ENCODE results near the gene CACNG4.

- PRO-cap, 4 experiments = no peak in any of the 4 experiments
- RAMPAGE, long total RNA, 4 experiments = no peak in any of the 4 experiments
These were observed 247.5 kb downstream of the PRKCA start for GRCh38 chr17:66549697-66550497.

DNA sequence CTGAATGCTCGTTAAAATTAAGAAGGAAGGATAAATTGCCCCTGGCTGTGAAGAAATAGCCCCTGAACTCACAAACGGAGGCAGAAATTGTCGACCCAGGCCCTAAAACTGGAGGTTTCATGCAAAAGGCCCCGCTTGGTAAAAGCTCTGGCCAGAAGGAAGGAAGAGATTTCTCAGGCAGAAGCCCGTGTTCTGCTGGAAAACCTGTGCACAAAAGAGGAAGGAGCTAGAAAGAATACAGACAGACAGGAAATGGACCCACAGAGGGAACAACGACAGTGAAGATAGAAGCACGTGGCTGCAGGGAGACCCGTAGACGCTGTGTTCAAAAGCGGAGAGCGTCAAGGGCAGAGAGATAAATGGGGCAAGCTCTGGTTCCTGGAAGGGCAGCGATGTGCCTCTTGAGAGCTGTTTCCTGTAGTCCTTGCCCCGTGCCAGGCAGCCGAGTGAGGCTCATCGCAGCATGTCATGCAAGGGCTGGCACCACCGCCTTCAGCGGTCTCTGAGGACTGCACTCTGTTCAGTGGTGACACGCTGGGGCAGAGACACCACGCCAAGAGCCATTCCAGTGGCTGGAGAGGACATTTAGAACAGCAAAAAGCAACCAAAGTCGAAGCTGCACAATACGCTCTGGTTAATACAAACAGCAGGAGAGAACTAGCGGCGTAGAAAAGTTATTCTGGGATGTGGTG is 43.6 kb upstream of the CACNG5 start:
- PRO-cap, 4 experiments = no peak in any of the 4 experiments
- RAMPAGE, long total RNA, 4 experiments = no peak in any of the 4 experiments

DNA sequence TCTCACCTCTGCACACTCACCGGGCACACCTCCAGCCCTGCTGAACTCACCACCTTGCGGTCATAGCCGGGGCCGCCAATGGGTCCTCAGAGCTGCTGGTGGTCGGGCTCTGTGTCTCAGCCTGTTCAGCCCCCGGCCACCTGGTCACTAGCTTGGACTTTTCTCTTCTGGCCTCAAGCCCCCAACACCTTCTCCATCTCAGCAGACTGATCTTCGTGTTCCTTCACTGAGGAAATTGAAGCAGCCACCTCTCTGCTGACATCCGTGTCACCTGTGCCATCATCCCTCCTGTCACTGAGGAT is 53.5 kb upstream of the CACNG4 start:
- PRO-cap, 4 experiments = no peak in any of the 4 experiments
- RAMPAGE, long total RNA, 4 experiments = no peak in any of the 4 experiments

DNA sequence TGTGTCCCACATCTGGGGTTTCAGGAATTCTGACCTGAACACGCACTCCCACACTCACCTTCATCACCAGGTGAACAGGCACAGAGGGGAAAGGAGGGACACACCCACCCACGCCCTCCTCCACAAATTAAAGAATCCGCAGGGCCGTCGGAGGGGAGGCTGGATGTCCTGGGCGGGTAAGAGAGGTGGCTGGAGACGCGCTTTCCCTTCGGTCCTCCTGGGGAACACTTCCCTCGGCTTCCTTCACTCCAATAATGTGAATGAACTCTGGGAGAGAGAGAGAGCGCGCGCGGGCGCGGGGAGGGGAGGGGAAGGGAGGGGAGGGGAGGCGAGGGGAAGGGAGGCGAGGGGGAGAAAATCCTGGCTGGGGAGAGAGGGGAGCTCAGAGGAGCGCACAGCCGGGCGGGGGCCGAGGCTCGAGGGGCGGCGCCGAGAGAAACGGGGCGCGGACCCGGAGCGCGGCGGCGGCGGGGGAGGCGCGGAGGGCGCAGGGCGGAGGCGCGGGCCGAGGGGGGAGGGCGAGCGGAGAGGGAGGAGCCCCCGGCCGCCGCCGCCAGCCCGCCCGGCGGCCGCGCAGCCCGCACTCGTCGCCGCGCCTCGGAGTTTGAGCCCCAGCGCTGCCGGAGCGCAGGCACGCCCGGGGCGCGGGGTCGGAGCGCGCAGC is at the start of gene CACNG4:
TSS of gene CACNG4 (plus strand) at position 583 of the 664 bp plus-strand sequence.
- PRO-cap, 4 experiments = no peak in any of the 4 experiments
- RAMPAGE, long total RNA, 4 experiments = no peak in any of the 4 experiments

DNA sequence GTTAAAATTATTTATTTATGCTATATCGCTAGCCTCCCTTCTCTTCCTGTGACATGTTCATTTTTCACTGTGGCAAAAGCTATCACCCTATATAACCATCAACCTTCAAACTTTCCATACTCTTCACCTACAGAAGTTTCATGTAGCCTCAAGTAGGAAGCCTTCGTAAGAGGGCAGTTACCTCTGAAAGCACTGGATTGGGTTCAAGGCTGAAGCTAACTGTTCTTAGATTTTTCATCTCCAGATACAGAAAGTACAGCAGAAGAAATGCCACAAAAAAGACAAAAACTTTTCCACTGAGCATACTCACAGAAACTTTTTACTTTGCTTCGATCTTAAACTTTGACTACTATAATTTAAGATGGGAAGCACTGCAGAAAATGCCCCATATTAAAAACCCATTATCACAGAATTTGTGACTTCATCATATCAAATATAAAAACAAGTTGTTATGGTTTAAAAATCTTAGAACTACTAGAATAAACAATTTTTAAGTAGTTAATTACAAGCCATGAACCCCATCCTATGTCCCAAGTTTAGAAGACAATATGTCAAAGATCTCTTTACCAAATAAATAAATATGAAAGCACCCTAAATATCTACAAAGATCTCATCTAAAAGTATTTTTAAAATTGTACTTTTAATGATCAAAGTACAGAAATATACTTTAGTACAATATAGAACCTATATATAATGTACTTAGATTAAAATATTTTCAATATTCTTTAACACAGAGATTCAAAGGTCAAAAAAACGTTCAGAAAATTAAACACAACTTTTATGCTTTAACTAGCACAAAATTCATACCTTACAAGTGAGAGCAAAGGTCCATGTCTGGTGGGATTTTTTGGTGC is 56.0 kb downstream of the HELZ start:
- PRO-cap, 4 experiments = no peak in any of the 4 experiments
- RAMPAGE, long total RNA, 4 experiments = no peak in any of the 4 experiments

GRCh38 chr17:67354856-67355499 is 11.4 kb downstream of the PSMD12 start:
- PRO-cap, 4 experiments = no peak in any of the 4 experiments
- RAMPAGE, long total RNA, 4 experiments = no peak in any of the 4 experiments

DNA sequence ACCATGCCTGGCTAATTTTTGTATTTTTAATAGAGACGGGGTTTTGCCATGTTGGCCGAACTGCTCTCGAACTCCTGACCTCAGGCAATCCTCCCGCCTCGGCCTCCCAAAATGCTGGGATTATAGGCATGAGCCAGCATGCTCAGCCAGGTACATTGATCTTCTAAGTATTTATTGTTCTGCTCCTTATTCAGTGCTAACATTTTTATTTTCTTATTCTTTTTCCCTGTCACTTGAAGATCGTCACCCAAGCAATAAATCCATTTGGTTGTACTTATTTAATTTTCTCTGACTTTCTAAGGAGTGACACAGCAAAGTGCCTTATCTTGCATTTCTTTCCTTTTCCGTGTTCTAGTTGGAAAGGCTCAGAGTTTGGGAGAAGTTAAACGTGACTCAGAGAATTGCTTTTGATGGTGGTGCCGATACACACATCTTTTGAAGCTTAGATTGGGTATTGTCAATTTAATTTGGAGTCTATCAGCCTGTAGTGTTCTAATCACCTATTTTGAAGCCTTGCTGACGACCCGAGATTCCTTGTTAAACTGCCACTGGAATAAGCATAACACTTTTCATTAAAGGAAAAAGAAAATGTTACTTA is 71.9 kb downstream of the PITPNC1 start:
- PRO-cap, 4 experiments = no peak in any of the 4 experiments
- RAMPAGE, long total RNA, 4 experiments = no peak in any of the 4 experiments

DNA sequence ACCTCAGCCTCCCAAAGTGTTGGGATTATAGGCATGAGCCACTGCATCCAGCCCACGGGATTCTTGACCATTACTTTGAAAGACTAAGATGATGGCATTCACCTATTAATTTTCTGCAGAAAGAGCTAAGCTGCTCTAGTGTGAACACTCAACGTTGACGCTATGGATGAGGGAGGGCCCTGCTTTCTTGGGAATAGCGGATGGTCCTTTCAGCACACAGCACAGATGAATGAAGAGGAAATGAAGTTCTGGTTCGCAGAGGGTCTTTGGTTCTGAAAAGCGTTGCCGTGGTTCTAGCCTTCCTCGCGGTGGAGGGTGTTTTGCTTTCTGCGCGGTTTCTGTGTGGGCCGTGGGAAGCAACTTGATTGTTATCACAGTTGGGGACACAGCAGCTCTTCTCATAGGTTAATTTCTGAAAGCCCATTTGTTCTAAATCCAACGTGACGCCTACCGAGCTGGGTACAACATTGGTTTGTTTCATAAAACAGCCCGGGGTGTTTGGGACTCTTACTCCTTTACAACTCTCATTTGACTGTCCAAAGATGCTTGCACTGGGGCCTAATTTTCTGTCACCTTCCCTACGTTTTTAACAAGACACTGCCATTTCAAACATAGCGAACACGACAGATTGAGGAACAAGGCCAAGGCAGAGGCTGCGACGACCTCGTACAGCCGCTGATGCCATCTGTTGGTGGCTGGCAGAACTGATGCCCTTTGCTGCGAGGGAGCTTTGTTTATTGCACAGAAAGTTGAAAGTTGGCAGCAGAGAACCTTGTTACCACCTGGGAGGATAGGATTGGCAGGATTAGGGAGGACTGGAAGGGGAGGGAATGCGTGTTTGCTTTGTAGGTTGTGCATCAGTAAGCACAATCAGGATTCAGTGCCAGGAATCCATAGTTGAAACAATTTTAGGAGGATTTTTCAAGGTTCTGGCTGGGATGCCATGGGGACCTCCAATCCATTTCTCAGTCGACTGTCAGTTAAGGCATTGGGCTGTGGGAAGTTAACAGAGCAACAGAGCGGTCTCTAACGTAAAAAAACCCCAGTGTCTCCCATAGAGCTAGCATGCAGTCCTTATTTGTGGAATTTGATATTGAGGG is 98.2 kb downstream of the PITPNC1 start:
- PRO-cap, 4 experiments = peak in 4 of 4 experiments; most common plus-strand start position 527 of the sequence (in 3); most common minus-strand start position 340 of the sequence (in 4)
- RAMPAGE, long total RNA, 4 experiments = no peak in any of the 4 experiments

- PRO-cap, 4 experiments = no peak in any of the 4 experiments
- RAMPAGE, long total RNA, 4 experiments = no peak in any of the 4 experiments
These were observed 142.4 kb upstream of the NOL11 start for GRCh38 chr17:67575175-67575835.

DNA sequence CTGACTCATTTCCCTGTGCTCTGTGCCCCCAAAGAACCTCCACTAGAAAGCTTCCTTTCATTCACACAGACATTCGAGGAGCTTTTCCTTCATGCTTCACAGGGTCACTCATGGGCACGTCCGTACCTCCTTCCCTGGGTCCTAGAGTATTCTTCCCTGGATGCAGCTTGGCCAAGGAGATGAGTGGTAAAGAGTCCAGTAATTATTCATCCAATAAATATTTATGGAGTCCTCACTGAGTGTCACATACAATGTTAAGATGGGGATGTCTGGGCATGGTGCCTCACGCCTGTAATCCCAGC is 83.8 kb upstream of the NOL11 start:
- PRO-cap, 4 experiments = no peak in any of the 4 experiments
- RAMPAGE, long total RNA, 4 experiments = no peak in any of the 4 experiments

GRCh38 chr17:67657396-67657622 is 60.4 kb upstream of the NOL11 start:
- PRO-cap, 4 experiments = no peak in any of the 4 experiments
- RAMPAGE, long total RNA, 4 experiments = no peak in any of the 4 experiments

- PRO-cap, 4 experiments = no peak in any of the 4 experiments
- RAMPAGE, long total RNA, 4 experiments = no peak in any of the 4 experiments
These were observed 6.1 kb upstream of the KPNA2 start for GRCh38 chr17:68029442-68029878.

- PRO-cap, 4 experiments = no peak in any of the 4 experiments
- RAMPAGE, long total RNA, 4 experiments = no peak in any of the 4 experiments
These were observed 95.7 kb upstream of the AMZ2 start for GRCh38 chr17:68151676-68153025.

GRCh38 chr17:68199677-68200131 is 48.1 kb upstream of the AMZ2 start:
- PRO-cap, 4 experiments = no peak in any of the 4 experiments
- RAMPAGE, long total RNA, 4 experiments = no peak in any of the 4 experiments

DNA sequence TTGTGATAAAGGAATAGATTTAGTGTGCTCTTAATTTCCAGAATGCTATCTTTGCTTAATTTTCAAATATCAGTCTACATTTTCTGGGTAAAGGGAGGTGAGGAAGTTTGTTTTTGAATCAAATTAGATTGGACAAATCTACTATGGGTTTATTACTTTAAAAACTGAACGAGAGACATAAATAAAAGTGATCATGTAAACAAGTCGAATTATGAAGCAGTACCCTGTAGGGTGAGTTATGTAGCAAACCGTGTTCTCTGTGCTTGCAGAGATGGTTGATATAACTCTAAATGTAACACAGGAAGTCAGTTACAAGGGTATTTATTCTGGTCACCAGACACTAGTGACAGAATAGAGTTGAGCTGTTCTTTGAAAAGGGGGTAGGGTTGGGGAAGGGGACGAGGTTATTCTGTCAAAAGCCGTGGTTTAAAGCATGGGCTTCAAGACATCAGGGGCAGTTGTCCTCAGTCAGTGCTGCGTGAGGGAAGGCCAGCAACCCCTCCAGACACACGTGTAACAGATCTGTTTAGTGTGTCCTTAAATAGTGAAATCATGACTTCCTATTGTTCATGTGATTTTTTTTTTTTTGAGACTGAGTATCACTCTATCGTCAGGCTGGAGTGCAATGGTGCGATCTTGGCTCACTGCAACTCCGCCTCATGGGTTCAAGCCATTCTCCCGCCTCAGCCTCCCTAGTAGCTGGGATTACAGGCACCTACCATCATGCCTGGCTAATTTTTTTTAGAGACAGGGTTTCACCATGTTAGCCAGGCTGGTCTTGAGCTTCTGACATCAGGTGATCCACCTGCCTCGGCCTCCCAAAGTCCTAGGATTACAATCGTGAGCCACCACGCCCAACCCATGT is 5.6 kb downstream of the AMZ2 start:
- PRO-cap, 4 experiments = peak in 2 of 4 experiments; most common minus-strand start position 513 of the sequence (in 2)
- RAMPAGE, long total RNA, 4 experiments = no peak in any of the 4 experiments

GRCh38 chr17:68302457-68302720 is 11.1 kb downstream of the ARSG start:
- PRO-cap, 4 experiments = no peak in any of the 4 experiments
- RAMPAGE, long total RNA, 4 experiments = no peak in any of the 4 experiments

DNA sequence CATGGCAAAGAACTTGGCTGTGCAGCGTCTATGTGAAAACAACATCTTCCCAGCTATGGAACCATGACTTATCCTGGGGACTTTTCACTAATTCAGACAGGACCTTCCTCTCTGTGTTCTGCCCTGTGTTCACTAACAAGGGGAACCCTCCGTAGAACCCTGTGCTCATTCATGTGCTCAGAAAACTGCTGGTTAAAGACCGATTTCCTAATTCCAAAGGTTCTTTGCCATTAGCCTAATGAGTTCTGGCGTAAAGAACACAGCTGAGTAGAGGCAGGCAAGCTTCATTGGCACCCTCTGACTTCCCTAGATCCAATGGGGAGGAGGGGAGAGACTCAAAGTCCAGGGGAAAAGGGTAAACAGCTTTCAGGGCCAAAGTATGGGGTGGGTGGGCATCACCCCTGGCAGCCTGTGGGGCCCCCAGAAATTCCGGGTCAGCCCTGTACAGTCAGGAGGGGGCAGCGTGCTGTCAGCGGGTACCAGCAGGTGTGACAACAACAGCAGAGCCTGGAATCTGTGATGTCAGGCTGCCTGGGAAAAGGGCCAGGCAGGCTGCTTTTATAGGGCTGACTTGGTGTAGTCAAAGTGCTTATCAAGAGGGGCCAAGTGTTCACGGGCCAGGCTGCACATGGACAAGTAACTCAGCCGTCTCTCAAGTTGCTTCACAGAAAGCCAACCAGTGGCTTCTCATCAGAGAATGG is 71.0 kb downstream of the WIPI1 start:
- PRO-cap, 4 experiments = no peak in any of the 4 experiments
- RAMPAGE, long total RNA, 4 experiments = no peak in any of the 4 experiments

GRCh38 chr17:68396864-68397236 is 60.4 kb downstream of the WIPI1 start:
- PRO-cap, 4 experiments = no peak in any of the 4 experiments
- RAMPAGE, long total RNA, 4 experiments = no peak in any of the 4 experiments

- PRO-cap, 4 experiments = no peak in any of the 4 experiments
- RAMPAGE, long total RNA, 4 experiments = no peak in any of the 4 experiments
These were observed 26.9 kb upstream of the PRKAR1A start for GRCh38 chr17:68485262-68485876.

GRCh38 chr17:68498428-68499176 is 13.6 kb upstream of the PRKAR1A start:
- PRO-cap, 4 experiments = peak in 2 of 4 experiments; most common plus-strand start chr17:68498785 (in 1); most common minus-strand start chr17:68498638 (in 2)
- RAMPAGE, long total RNA, 4 experiments = no peak in any of the 4 experiments

Data from spleen (tissue), 7 donors.